Measurements from ENCODE around the gene ARID5B.

- PRO-cap, result unidirectional peak, minus-strand start at chr10:58335701; unidirectional peak, minus-strand start at chr10:58335739
- RAMPAGE, long total RNA, result no peak
These were observed 720 bp downstream of the UBE2D1 start for GRCh38 chr10:58335288-58336163.

- PRO-cap, result no peak
- RAMPAGE, long total RNA, result no peak
These were observed 6.1 kb downstream of the BICC1 start for GRCh38 chr10:58518595-58519337.

GRCh38 chr10:59019490-59020099, 156.8 kb upstream of the PHYHIPL start:
- PRO-cap, result no peak
- RAMPAGE, long total RNA, result no peak

DNA sequence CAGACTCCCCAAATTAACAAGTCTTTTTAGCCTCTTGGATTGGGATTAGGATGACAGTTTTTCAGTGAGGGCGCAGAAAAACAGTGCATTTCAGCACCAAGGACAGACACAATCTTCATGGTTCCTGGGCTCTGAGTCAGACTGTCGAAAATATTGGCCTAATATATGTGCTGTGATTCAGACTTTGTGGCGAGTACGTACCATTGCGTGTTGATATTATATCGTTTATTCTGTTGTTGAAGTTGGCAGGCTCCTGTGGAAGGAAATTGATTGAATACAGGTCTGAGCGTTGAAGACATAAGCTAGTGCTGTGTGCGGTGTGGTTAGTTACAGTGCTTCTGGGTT, 955 bp downstream of the PHYHIPL start:
- PRO-cap, result no peak
- RAMPAGE, long total RNA, result no peak

DNA sequence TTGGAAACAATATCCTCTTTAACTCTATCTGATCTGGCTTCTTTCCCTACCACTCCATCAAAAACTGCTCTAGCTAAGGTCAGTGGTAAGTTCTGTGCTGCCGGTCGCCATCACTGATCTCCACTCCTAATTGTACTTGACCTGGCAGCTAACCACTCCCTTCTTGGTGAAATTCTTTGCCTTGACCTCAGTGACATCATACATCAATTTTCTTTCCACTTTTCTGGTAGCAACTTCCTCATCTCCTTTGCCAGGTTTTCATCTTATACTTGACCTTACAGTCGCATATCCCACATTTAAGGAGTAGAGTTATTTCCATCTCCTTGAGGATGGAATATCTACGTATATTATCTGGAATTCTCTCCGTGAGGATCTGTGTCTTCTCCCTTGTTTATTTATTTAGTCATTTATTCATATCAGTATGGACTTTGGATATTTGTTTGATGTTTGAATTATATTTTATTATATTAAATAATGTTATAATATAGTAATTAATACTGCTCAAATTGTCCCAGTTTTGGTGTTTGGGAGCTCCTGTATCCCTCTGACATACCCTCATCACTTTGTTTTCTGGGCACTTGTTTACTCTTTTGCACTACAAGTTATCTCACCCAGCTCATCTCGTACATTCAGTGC, 48.2 kb upstream of the MRLN start:
- PRO-cap, result no peak
- RAMPAGE, long total RNA, result no peak

- PRO-cap, result no peak
- RAMPAGE, long total RNA, result no peak
These were observed 217.2 kb downstream of the ANK3 start for GRCh38 chr10:60172301-60172990.

- PRO-cap, result no peak
- RAMPAGE, long total RNA, result no peak
These were observed 182.9 kb upstream of the ANK3 start for GRCh38 chr10:60572290-60573231.

- PRO-cap, result no peak
- RAMPAGE, long total RNA, result no peak
These were observed 9.0 kb downstream of the CDK1 start for GRCh38 chr10:60787333-60787532.

DNA sequence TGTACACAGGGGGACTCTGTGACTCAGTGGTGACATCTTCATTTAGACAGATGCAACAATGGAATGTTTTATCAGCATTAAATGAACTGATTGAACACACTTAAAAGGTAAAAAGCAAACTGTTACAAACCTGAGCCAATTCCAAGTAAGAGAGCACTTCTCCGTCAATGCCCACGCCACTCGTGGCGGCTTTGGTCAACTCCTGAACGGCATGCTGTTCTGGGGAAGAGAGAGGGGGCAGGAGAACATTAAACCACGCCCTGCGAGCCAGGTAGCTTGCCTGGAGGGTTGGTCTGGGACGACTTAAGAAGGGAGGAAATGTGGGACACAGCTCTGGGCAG, 69.2 kb downstream of the RHOBTB1 start:
- PRO-cap, result no peak
- RAMPAGE, long total RNA, result no peak

- PRO-cap, result unidirectional peak, minus-strand start at chr10:60875672
- RAMPAGE, long total RNA, result no peak
These were observed 68.5 kb downstream of the RHOBTB1 start for GRCh38 chr10:60875378-60876069.

GRCh38 chr10:60877630-60878149, 66.3 kb downstream of the RHOBTB1 start:
- PRO-cap, result no peak
- RAMPAGE, long total RNA, result no peak

- PRO-cap, result no peak
- RAMPAGE, long total RNA, result no peak
These were observed 42.2 kb downstream of the RHOBTB1 start for GRCh38 chr10:60901760-60902214.

DNA sequence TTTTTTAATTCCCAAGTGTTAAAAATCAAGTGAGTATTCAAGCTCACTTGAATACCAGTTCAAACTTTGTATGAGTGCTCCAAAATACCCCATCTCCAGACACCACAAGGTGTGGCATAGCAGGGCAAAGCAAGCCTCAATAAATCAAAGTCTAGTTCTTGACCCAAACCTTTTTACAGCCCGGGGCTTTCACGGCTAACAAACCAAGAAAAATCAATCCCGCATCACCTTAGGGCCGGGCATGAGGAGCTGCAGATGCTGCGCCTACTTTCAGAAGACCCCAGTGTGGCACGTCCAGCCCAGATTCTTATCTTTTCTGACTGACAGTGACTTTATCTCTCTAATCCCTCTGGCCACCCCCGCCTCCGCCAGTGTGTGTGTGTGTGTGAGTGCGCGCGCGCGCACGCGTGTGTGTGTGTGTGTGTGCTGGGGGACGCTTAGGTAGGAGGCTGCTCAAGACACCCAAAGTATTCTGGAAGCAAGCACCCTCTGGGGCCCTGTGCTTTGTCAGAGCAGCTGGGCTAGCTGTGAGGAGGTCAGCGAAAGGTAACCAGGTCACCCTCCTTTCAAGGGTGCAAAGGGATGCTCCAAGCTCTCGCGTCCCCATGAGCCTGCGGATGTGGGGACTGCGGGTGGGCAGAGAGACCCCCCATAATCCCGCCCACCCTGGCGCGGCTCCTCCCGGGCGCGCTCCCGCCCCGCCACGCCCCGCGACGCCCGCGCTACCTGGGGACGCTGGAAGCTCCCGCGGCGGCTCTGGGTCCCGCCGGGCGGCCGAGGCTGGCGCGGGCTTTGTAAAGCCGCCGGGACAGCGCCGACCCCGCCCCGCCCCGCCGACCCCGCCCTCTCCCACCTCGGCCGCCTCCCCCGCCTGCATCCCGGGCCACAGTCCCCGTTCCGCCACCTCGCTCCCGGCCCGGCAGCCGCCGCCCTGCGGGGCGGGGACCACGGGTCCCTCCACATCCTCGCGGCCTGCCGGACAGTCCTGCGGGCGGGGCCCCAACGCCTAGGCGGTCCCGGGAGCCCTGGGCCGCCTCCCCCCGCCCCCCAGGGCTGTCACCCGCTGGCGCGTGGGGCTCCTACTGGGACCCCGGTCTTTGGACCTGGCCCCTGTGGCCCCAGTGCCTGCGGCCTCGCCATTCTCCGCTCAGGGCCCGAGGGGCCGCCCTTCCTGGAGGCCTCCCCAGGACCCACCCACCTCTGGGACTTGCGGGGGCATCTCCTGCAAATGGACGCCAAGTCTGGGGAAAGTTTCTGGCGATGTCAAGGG, 57.1 kb upstream of the RHOBTB1 start:
- PRO-cap, result no peak
- RAMPAGE, long total RNA, result no peak

DNA sequence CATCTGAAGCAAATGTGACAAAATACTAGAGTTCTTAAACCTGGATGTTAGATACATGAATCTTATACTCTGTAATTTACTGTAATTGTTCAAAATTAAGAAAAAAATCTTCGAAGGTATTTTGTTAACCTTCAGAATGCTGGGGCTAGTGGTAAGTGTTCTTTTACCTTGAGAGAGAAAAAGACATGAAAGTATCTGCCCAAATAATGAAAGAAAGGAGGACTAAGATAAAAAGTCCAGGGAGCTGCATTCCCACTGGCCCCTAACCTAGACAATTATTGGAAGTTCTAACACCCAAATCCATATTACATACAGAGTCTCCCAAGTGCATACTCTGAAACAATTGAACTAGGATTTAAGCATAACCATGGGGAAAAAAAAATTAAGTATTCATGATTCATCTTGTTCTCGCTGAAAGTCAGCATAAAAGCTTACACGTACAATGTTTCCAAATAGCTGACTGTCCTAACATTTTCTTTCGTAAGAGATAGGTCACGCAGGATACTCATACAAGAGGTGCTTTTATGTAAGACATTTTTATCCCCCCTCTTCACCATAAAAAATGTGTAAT, 56.2 kb downstream of the TMEM26 start:
- PRO-cap, result unidirectional peak, plus-strand start at position 230 of the sequence
- RAMPAGE, long total RNA, result no peak

GRCh38 chr10:61456368-61456751, 3.2 kb upstream of the TMEM26 start:
- PRO-cap, result no peak
- RAMPAGE, long total RNA, result no peak

GRCh38 chr10:61897455-61898164, 3.9 kb upstream of the ARID5B start:
- PRO-cap, result no peak
- RAMPAGE, long total RNA, result no peak

DNA sequence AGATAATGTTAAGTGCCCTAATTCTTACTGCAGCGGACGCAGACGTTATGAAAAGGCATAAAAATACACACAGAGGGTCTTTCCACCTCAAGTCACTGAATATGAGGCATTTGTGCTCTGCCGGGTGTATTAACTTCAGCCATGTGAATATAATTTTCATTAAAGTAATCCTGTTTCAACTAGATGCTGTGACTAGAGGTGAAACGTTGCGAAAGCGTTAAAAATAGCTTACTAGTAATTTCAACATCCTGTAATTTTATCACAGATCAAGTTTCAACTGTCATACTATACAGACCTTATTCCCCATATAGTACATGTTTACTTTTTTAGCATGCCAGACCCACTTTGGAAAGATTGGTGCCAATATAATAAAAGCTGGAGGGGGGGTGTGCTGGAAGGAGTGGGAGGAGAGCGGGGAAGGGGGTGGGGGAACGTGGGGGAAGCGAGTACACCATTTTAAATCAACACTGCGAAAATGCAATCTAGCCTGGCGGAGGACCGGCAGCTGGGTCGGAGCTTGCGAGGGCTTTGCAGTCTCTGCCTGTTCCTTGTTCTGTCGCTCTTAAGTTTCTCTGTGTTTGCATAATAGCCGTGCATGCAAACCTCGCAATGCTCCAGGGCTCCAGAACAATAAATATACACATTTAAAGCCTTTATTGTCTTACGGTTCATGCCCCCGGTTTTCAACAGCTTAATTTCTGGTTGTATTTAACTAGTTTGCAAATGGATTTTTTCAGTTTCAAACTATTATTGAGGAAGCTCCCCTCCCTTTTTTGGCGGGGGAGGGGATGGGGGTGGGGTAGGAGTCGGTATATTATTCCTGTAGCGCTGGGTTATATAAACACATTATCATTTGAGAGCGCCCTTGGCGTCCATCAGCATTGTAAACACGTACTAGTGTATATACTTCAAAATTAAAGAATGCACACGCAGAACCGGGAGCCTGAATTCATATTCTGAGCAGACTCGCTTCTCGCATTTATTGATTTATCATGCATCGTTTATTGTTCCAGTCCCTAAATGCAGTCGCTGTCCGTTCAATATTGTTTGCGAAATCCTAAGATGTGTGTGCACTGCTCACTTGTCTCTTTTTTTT, 1.3 kb upstream of the ARID5B start:
- PRO-cap, result bidirectional peak, plus-strand start at position 485 of the sequence, minus-strand start at position 466 of the sequence
- RAMPAGE, long total RNA, result no peak

- PRO-cap, result unidirectional peak, plus-strand start at chr10:61901699
- RAMPAGE, long total RNA, result no peak
These were observed at the start of gene ARID5B for GRCh38 chr10:61901093-61901901. ARID5B (plus strand) TSS chr10:61901699.

DNA sequence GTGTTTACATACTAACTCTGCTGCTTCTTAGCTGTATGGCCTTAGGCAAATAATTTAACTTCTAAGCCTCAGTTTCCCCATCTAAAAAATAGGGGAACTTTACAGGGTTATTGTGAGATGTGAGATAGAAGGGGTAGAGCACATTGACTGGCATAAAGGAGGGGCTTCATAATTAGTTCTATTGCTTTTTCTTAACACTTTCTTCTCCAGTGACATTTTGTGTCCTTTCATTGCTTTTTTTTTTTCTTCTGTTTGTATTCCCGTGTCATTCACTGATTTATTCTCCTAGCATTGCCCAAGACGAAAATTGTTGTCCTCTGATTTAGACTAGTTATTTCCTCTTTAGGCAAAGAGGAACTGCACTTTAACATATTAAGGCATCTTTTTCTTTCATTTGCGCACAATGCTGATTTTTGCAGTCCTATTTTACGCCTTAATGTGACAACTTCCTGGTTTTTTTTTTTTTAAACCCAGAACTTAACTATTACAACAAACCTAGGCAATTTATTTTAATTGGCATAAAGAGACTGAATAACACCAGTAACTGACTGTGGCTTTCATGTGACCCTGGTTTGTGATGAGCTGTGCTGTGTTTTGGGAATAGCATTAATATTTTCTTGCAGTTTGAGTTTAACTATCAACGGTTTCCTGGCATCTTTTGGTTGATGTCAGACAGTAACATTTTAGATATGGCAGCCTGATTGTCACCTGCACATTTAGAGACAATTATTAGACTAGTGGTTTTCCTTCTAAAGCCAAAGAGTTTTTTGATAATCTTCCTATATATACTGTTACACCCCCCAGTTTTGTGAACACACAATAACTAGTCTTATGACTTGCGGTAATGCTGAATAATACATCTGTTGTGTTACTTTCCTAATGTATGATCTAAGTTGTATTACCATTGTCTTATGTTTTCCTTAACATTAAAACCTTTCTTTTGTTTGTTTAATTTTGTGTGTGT, 39.8 kb downstream of the ARID5B start:
- PRO-cap, result no peak
- RAMPAGE, long total RNA, result no peak

DNA sequence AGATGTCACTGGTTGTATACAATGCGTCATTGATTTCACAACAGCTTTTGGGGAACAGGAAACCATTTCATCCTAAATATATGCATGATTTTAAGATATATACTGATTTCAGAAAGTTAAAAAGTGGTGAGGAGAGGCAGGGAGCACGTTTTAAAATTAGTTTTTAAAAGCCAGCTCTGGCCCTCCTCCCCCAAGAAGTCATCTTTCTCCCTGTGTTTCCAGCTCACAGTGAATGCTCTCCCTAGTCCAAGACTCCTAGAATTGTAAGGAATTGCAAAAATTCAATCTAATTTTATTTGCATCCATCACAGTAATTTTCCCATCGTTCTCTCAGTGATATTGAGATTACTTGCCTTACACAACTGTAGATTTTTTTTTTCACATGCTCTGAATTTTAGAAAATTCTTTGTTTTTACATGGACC, 64.7 kb downstream of the ARID5B start:
- PRO-cap, result no peak
- RAMPAGE, long total RNA, result no peak